Jejunum (tissue), 1 donor: ENCODE data around the gene SNAP25.

GRCh38 chr20:9068293-9068768 is 556 bp upstream of the PLCB4 start:
- PRO-cap, result no peak

- PRO-cap, result no peak
These were observed 39.5 kb downstream of the PLCB4 start for GRCh38 chr20:9108353-9108878.

DNA sequence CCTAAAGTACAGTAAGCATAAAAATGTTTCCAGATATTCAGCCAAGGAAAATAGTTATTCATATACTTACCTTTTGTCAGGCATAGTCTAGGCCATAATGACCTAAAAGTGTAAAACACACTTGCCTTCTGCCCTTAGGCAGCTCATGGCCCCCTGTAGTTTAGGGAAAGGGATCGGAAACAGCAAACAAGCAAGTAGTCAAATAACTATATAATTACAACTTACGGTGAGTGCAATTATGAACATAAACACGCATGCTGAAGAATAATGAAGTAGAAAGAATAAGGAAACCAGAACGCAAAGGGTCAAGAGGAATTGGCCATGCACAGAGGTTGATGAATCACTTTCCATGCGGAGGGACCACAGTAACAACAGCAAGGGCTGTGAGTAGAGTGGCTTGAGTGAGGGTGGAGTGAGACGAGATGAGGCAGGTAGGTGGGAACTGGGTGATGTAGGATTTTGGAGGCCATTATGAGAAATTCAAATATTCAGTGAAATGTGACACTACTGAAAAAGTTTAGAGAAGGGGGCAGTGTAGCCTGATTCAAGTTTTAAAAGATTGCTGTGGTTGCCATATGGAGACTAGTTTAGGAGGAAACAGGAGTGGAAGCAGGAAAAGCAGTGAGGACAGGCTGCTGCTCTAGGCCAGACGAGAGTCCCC is 112.3 kb upstream of the LAMP5 start:
- PRO-cap, result no peak

- PRO-cap, result no peak
These were observed 110.6 kb upstream of the LAMP5 start for GRCh38 chr20:9403641-9404265.

GRCh38 chr20:9515611-9516238 is 1.3 kb downstream of the LAMP5 start:
- PRO-cap, result no peak

DNA sequence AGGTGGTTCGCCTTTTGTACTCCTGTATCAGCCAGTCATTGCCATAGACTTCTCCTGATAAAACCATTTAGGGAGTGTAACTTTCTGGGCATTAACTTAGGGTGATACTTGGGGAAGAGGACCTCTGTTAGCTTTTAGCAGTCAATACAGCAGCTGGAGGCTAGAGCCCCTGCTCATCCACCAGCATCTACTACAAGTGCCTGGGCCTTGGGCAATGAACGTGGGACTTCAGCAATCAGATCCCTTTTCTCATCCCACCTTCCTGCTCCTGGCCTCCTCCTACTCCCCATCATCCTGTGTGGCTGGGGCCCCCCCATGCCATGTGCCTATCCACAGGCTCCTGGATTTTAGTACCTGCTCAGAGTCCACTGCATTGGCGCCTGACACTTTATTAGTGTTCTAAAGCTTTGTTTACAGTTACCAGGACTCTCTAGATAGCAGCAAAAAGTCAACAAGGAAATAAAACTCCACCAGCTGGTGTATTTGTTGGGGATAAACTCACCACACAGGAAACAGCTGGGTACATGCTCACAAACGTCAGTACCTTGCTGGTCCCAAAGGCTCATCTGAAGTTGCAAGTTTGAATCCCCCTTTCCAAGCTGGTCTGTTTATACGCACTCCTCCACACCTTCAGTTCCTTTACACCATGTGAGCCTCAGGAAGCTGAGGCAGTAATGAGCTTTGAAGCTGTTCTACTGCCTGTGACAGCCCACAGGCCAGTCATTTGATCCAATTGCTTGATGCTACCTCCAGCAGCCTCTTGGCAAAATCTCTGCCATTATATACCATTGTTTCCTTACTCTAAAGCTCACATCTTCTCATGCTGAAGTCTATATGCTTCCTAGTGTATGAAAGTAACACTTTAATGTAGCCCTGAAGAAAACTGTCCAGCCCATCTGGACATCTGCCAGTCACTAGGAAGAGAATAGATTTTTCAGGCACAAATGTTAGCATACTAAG is 76.4 kb downstream of the ANKEF1 start:
- PRO-cap, result no peak

DNA sequence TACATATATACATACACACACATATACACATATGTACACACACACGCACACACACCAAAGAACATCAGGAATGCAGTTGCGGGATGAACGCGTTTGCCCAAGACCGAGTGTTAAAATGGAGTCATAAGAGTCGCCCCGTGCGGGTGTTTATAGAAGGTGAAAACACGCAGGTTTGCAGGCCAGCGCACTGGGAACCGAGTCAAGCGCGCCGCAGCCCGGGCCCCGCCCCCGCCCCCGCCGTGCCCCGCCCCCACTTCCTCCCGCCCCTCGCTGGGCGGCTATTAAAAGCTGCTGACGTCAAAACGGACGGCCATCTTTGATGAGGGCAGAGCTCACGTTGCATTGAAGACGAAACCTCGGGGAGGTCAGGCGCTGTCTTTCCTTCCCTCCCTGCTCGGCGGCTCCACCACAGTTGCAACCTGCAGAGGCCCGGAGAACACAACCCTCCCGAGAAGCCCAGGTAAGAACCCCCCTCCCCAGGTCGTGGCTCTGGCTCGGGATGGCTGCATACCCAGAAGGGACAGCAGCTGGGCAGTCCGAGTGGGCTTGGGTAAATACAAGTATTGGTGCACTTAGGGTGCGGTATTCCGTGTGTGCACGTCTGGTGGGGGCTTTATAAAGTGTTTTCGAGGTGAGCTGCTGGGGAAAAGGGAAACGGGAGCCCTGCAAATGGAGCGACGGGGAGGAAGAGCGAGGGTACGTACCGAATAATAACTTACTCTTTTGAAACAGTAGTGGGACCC is at the start of gene SNAP25:
TSS of gene SNAP25 (plus strand) at position 313 of the 743 bp plus-strand sequence.
- PRO-cap, result unidirectional peak, plus-strand start at position 342 of the sequence

GRCh38 chr20:10352226-10352866 is 81.7 kb downstream of the MKKS start:
- PRO-cap, result no peak

- PRO-cap, result no peak
These were observed 4.9 kb downstream of the MKKS start for GRCh38 chr20:10428840-10429895.

DNA sequence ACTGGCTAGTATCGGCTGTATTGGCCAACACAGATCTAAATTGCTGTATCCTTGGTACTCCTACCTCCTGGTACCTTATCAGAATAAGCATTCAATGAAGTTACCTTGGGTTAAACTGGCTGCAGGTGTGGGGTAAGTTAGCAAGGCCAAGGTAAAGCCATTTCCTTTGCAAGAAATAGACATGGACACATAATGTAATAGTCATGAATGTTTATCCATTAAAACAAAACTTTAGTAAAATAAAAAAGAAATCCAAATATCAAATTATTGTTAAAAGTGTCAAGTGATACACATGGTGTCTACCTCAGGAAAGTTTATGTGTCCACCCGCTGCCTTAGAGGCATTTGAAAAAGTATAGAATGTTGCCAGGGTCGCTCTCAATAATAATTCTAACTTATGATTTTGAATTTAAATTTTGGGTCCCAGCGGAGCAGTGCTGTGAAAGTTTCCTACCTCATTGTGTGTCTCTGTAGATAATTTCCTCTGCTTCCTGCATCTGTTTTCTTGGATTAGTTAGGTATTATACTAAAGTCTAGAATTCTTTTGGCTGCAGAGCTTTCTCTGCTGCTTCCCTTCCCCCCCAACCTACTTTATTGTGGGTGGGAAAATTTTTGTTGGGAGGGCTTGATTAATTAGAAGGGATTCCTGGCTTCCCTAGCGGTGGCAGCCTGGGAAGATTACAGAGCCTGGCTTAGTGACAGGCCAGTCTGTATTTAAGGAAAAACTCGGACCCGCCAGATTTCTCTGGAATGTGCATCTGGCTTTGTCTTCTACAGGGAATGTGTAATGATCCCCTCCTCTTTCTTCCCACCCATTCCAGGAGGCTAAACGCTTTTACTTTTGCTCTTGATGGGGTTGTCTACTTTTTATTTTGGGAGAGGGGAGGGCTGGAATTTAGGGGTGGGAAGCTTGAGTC is 31.0 kb downstream of the SLX4IP start:
- PRO-cap, result no peak

DNA sequence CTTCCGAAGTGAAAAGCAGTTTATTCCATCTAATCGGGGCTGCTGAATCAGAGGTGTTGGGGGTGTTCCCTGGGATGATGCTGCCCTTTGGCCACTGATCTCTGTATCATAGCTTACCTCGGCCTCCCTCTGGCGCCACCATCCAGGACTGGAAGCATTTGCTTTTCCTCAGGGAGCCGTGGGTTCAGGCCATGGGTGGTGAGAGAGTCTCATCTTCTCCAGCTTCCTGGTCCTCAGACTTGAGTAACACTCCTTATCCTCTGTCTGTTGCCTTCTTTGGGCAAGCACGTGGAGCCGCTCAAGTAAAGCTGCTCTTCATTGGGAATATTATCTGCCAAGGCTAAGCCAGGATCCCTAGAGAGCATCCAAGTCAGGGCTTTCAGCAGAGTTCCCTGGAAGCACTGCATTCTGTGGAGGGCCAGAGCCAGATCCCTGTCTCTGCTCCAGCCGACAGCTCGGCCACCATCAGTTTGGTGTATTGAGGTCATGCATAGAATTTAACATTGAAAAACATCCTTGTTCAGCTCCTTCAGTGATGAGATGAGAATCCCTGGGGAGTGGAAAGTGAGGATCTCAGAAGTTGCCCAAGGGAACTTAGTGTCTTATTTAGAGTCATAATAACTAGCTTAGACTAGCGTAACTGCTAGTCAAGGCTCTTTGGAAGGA is 39.8 kb downstream of the SLX4IP start:
- PRO-cap, result no peak

- PRO-cap, result no peak
These were observed 19.3 kb downstream of the JAG1 start for GRCh38 chr20:10654194-10655114.

DNA sequence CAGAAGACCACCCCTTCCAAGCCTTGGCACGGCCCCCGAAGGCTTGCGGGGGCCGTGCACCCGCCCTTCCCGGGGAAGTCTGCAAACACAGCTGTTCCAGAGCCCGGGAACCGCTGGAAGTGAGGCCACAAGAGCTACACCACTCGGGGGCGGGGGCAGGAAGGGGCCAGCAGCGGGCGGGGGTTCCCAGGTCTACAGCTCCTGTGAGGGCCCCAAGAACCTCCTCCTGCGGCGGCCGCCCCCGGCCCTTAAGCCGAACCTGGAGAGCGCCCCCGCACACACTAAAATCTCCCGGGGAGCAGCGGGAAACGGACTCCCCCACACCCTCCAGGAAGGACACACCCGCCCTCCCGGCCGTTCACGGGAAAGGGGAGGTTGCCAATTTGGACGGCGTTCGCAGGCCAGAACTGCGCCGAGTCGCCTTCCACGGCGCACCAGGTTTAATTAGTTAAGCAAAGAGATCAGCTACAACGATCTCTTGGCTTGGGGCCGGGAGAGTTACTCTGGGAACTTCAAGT is 1.8 kb downstream of the JAG1 start:
- PRO-cap, result bidirectional peak, plus-strand start at position 404 of the sequence, minus-strand start at position 280 of the sequence

DNA sequence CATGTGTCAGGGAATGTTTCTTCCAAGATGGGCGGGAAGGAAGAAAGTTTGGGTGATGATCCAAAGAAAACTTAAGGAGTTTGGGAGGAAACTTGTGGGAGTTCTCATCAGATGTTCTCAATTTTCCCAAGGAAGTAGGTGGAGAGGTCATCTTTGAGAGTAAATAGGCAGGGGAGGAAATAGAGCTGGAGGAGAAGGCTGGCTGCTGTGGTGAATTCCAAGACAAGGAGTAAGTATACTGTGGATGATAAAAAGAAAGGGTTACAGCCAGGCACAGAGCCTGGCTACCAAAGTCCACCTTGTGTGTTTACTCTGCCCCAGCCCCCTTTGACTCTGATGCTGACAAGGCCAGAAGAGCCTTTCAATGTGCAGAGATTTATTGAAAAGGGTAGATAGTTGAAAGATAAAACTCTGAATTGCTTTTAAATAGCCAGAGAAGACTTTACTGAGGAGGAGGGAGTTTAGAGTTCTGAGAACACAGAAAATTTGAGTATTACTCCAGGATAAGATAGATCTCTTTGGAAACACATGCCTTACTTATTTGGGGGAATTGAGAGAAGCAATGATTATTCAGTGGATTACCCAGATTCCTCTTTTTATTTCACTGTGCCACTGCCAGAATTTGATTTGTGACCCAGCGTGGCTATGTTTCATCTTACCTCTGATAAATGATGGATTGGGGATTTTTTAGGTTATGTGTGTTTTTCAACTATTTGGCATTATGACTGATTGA is 182.6 kb upstream of the JAG1 start:
- PRO-cap, result unidirectional peak, minus-strand start at position 231 of the sequence

- PRO-cap, result no peak
These were observed 320.9 kb upstream of the JAG1 start for GRCh38 chr20:10994642-10995098.

GRCh38 chr20:11001656-11002370 is 328.0 kb upstream of the JAG1 start:
- PRO-cap, result no peak

- PRO-cap, result no peak
These were observed 61.7 kb downstream of the BTBD3 start for GRCh38 chr20:11979361-11979825.

DNA sequence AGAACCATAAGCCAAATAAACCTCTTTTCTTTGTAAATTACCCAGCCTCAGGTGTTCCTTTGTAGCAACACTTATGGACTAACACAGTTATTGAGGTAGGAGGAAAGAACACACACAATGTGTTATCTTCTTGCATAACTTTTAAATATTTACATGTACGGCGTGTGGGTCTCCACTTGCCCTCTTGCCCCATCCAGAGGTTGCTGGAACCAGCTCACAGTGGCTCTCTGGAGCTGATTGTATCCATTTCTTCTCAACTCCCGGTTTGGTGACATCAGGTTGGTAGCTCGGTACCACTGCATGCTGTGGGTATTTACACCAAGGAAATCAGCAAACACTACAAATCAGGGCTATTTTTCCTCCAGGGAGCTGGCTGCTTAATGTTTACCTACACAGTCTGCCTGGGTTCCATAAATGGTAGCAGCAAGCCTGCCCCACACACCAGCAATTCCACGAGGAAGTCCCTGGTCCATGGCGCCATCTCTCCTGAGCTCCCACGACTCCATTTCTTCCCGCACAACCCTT is 54.3 kb upstream of the TASP1 start:
- PRO-cap, result no peak

DNA sequence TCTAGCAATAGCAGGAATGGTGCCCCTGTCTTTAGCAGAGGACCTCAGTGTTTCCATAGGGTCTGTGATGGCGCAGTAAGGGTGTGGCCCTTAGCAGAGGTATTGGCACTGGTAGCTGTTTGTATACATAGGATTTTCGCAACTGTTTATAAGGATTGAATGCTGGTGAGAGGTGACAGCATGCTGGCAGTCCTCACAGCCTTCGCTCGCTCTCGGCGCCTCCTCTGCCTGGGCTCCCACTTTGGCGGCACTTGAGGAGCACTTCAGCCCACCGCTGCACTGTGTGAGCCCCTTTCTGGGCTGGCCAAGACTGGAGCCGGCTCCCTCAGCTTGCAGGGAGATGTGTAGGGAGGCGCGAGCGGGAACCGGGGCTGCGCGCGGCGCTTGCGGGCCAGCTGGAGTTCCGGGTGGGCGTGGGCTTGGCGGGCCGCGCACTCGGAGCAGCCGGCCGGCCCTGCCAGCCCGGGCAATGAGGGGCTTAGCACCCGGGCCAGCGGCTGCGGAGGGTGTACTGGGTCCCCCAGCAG is 111.2 kb downstream of the FLRT3 start:
- PRO-cap, result no peak

DNA sequence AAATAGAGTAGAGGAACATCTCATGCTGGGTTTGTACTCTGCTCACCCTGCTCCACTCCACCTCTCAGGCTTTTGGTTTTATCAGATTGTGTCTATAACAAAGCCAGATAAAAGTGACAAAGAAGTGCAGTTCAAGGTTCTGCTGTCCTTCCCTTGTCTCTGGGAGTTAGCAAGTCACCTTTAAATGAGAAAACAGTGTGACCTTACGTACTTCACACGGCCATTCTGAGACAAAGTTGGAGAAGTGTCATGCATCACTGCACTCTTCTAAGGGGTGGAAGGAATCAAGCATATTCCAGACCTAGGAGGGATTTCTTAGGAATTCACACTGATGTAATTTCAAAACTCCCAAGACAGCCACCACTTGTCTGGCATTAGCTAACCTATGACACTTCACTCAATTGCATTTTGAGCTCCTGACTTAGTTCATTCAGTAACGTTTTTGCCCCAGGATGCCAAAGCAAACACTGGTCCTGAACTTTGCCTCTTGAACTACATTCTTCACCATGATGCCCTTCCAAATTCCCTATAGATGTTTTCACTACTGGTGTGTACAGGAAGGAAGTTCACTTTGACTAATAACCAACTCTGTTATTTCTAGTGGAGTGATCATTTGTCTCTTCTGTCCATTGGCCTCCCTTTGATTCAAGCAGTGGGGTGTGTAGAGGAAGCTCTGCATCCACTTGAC is 647.5 kb upstream of the FLRT3 start:
- PRO-cap, result no peak